IMR-90 (cell line): Measurements from ENCODE around the gene BRDT.

CAGE:
- cytosol, long polyA plus RNA: no peak
- long polyA plus RNA: no peak
- nucleus, long polyA plus RNA: no peak
These were observed 91.0 kb downstream of the CDC7 start for GRCh38 chr1:91591715-91591944.

DNA sequence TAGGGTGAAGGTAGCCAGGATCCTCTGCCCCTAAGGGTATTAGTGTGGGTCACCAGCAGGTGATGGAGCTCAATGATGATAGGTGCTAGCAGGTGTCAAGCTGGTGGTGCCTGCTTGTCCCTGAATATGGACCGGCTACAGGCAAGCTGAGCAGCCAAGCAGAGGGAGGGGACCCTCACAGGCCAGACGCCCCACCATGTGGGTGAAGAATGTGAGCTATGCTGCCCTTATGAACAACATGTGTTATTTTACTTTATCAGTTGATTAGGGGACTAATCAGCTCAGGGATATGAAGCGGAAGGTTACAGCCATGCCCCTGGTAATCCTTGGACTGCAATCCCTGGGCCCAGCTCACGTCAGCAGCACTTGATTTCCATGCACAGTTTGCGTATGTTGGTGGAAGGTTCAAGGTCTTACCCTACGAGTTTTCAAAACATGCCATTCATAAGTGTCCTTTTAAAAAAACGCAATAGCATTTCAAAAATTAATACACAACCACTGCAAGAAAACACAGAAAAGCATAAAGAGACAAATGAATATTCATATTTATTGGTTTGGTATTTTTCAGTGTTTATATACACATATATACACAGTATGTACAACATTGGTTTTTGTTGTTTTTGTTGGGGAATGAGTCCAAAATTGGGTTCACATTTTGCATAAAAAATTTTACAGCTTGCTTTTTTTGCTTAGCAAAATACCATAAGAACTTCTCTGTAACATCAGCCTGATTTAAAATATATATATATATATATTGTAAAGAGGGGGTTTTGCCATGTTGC is 106.1 kb downstream of the CDC7 start:
- RRBS: no CpG with 5 or more reads among the region's 7 CpGs
CAGE:
- cytosol, long polyA plus RNA: no peak
- long polyA plus RNA: no peak
- nucleus, long polyA plus RNA: no peak

GRCh38 chr1:91759178-91759825 is 126.6 kb downstream of the TGFBR3 start:
- RRBS: no CpG with 5 or more reads among the region's 3 CpGs
CAGE:
- cytosol, long polyA plus RNA: no peak
- long polyA plus RNA: no peak
- nucleus, long polyA plus RNA: no peak

GRCh38 chr1:91792039-91792443 is 93.9 kb downstream of the TGFBR3 start:
- RRBS: no CpG with 5 or more reads among the region's 3 CpGs
CAGE:
- cytosol, long polyA plus RNA: no peak
- long polyA plus RNA: no peak
- nucleus, long polyA plus RNA: no peak

DNA sequence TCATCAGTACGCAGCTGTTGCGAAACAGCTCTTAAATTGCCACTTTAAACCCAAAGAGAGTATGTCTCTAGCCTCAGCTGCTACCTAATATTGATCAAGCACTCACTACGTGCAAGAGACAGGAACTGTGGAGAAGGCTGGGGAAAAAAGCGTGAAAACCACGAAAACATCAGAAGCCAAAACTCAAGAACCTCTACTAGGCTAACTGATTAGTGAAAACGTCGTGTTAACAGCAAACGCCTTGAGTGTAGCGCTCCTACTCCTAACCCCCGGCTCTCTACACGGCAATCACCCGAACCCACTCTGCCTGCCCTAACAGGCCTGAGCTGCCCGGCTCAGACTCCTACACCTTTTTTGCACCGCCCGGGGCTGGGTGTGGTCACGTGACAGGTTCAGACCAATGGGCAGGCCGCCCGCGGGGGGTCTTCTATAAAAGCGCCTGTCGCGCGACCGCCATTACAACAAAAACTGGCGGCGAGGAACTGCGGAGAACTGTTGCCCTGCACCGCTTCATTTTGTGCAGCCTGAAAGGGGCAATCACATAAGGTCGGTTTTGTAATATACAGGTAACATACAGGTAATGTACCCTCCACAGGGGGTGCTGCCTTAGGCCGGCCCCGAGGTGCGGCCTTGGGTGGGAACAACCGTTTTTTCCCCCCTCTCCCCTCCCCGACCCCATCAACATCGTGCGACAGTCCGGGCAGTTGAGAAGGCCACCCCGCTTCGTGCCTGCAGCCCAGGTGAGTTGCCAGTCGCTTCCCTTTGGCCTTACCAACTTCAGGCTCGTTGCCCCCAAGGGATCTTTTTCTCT is at the start of gene BRDT:
Gene BRDT (plus strand): TSS at position 459 of the 811 bp plus-strand sequence.
- RRBS: 64% methylated on average over 12 of the region's 41 CpGs
CAGE:
- cytosol, long polyA plus RNA: no peak
- long polyA plus RNA: no peak
- nucleus, long polyA plus RNA: no peak

DNA sequence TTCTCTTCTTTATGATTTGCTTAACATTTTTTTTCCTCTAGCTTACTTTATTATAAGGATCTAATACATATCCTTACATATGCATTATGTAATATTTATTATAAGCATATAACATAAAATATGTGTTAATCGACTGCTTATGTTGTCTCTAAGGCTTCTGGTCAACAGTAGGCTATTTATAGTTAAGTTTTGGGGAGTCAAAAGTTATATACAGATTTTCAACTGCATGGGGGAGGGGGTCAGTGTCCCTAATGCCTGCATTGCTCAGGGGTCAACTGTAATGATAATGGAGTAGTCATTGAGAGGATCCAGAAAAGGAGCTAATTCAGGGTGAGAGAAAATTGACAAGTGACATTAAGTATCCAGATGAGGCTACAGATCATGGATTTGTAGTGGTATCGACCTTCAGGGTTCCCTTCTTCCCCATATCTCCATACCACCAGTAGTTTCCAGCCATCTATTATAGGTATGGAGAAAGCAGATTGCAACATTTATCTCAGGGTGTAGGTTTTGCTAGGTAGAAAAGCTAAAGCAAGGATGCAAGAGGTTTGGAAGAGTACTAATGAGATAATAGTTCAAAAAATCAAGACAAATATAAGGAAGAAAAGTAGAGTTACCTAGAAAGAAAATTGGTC is 65.0 kb downstream of the RPAP2 start:
- RRBS: no CpG with 5 or more reads among the region's 2 CpGs
CAGE:
- cytosol, long polyA plus RNA: no peak
- long polyA plus RNA: no peak
- nucleus, long polyA plus RNA: no peak

DNA sequence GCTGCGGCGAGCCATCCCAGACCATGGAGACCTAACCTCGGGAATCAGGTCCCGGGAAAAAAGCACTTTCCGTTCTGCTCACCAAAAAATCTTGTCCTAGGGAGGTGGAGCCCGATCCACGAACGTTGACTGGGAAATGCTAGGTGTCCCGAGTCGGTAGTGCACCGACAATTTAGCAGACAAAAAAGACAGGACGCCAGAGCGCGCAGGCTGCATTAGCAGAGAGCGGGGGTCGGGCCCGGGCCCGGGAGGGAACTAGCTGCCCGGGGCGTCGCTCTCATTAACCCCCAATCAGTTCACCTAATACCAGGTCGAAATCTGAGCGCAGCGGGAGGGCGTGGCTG is 2.4 kb downstream of the GFI1 start:
- RRBS: 3% methylated on average over 8 of the region's 25 CpGs
CAGE:
- cytosol, long polyA plus RNA: no peak
- long polyA plus RNA: no peak
- nucleus, long polyA plus RNA: no peak

DNA sequence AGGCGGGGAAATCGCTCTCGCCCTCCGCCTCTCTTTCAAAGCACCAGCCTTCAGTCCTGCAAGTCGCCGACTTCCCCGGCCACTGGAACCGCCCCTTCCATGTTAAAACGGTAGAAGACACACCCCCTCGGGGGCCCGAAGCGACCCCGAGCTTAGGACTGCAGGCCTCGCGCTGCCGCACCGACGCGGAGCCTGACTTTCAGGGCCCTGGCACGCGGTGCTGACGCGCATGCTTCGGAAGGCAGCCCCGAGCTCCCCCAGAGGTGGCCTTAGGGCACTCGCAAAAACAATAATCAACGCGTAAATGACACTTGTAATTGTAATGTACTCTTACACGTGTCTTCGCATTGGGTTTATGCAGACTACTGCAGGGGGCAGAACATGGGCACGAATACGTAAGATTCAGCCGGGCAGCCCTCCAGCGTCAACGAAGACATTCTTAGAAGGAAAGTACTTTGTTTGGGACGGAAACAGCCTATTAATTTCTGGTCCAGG is 378 bp upstream of the EVI5 start:
- RRBS: no CpG with 5 or more reads among the region's 36 CpGs
CAGE:
- cytosol, long polyA plus RNA: no peak
- long polyA plus RNA: no peak
- nucleus, long polyA plus RNA: no peak

DNA sequence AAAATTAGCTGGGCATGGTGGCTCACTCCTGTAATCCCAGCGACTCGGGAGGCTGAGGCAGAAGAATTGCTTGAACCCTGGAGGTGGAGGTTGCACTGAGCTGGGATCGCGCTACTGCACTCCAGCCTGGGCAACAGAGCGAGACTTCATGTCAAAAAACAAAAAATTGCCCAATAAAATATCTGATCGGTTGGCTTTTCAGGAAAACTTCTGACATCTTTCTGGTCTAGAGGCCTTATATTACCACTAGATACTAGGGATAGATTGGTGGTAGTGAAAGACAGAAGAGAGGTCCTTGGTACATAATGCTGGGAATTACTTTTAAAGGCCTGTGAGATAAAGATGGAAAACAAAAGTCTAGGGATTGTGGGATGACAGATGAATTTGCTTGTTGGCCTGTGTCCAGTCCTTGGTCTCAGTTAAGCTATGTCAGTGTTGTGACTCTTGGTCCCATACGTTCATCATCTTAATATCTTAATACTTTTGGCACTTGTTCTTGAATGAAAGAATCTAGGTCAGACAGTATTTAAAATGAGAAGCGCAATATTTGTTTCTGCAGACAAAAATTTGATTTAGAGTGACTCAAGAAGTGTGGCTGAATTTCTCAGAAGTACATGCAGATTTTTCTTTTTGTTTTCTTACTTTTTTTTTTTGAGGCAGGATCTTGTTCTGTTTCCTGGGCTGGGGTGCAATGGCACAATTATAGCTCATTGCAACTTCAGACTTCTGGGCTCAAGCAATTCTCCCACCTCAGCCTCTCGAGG is 7.5 kb downstream of the RPL5 start:
- RRBS: no CpG with 5 or more reads among the region's 9 CpGs
CAGE:
- cytosol, long polyA plus RNA: no peak
- long polyA plus RNA: no peak
- nucleus, long polyA plus RNA: no peak

- RRBS: no CpG with 5 or more reads among the region's 6 CpGs
CAGE:
- cytosol, long polyA plus RNA: no peak
- long polyA plus RNA: no peak
- nucleus, long polyA plus RNA: no peak
These were observed 67.7 kb upstream of the DR1 start for GRCh38 chr1:93278018-93278297.

- RRBS: no CpG with 5 or more reads among the region's 17 CpGs
CAGE:
- cytosol, long polyA plus RNA: no peak
- long polyA plus RNA: no peak
- nucleus, long polyA plus RNA: no peak
These were observed 21.2 kb downstream of the DR1 start for GRCh38 chr1:93366720-93367594.

DNA sequence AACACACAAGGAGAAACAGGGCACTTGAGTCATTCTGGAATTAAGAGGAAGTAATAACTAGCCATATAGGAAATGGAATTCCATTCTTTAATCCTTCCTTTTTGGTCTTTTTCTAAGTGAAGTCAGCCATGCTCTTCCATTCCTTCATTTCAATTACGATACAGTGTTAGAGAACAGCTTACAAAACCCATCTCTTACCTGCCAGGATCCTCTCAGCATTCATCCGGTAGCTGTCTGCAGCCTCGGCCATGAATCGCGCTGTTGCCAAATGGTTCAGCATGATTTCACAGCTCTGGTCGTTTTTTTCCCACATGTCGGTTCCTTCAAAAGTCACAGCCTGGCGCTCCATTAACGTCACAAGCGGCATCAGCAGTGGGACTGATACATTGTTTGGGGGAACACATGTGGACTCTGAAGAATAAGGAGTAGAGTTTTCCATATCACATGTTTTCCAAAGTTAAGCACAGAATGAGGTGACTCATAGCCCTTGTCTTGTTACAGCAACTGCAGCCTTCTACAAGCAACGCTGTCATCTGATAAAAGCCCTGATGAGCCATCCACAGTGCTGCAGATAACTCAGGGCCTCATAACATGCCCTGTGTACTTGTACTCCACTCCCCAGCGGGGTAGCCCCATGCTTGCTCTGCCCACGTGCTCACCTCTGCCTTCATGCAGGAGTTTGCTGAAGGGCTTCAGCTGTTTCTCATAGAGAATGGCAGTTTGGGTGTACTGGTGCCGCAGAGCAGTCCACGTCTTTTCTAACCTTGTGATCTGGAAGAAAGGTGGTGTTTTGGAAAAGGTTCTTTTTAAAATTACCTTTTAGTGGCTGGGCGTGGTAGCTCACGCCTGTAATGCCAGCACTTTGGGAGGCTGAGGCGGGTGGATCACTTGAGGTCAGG is 114.3 kb downstream of the BCAR3 start:
- RRBS: no CpG with 5 or more reads among the region's 18 CpGs
CAGE:
- cytosol, long polyA plus RNA: no peak
- long polyA plus RNA: no peak
- nucleus, long polyA plus RNA: no peak

DNA sequence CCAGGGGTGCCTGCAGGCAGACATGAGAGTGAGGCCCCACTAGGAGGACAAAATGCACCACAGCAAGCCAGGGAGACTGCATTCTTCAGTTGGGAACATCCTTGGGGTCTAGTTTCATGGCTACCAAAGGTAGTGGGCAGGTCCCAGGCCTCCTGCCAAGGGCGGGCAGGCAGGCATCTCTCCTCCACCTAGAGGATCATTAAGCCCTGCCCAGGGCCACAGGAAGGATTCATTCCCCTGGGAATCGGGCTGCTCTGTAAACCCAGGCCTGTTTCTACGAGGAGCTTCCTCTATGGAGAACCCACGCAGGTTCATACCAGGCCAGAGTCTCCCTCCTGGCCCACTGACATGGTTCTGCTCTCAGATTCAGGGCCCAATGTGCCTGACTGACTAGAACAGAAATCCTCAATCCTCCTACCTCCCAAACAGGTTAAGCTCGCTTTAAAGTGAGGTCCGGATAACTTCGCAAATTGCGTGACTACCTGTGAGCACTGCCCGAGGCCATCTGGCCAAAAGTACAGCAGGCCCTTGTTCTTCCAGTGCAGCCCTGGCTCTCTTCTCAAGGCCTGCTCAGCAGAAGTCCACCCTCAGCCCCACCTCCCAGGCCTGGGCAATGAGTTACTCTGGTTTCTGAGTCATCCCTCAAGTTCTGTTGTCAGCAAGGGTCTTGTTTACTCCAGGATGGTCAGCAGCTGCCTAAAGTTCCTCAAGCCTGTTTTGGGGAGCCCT is 102.0 kb downstream of the BCAR3 start:
- RRBS: no CpG with 5 or more reads among the region's 9 CpGs
CAGE:
- cytosol, long polyA plus RNA: no peak
- long polyA plus RNA: no peak
- nucleus, long polyA plus RNA: no peak

- RRBS: no CpG with 5 or more reads among the region's 5 CpGs
CAGE:
- cytosol, long polyA plus RNA: no peak
- long polyA plus RNA: no peak
- nucleus, long polyA plus RNA: no peak
These were observed 1.3 kb downstream of the BCAR3 start for GRCh38 chr1:93680398-93680619.

DNA sequence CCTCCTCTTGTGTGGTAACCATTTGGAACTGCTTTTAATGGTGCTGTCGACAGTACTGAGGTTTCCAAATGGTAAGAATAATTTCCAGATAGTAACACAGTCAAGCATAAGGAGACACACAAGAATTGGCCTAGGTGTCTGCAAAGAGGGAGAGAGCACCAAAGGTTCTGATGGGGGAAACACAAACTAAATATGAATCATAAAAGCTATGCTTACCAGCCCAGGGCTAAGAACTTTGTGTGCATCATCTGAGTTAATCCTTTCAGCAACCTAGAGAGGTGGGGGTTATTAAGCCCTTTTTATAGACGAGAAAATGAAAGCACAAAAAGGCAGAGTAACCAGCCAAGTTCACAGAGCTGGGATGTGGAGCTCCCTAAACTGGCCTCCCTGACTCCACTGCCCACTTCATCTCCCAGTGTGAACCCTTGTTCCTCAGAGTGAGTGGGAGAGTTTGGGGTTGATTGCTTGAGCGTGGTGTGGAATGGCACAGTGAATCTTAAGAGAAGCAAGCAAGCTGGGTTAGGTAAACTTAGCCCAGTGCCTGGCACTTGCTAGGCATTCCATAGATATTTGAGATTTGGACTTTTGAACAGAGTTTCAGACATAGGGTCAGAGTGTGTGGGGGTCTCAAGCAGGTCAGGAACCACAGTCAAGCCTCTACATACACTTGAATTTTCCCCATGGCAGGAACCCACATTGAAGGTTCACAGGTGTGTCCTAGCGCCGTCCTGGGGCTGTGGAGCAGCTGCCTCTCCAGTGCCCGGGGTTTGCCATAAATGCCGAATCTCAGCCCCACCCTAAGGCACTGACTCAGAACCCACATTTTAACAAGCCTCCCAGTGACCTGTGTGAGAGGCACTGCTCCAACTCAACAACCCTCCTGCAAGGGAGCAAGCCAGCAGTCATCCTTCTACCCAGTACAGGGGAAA is 10.9 kb upstream of the BCAR3 start:
- RRBS: no CpG with 5 or more reads among the region's 7 CpGs
CAGE:
- cytosol, long polyA plus RNA: no peak
- long polyA plus RNA: no peak
- nucleus, long polyA plus RNA: no peak

DNA sequence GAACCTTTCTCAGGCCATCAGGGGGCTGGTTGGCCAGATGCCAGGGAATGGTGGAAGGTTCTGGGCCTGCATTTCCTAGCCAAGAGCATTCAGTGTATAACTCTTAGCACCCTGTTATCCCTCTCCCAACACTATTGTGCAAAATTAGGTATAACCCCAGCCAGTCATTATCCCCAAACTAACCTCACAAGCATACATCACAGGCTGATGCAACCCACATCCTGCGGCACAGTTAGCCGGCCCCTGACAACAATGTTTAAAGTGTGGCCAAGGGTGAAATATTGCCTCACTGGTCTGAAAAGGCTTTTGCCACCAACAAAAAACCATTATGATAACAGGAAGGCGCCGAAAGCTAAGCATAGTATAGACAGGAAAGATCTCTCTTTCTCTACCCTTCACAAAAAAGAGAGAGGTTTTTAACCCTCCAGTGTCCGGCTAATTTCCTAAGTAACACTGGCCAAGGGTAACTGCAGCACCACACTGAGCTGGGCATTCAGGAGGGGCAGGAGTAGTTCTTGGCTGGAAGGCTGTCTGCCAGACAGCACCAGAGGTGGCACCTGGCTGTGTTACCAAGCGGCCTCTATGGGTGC is 77.4 kb upstream of the BCAR3 start:
- RRBS: no CpG with 5 or more reads among the region's 6 CpGs
CAGE:
- cytosol, long polyA plus RNA: no peak
- long polyA plus RNA: no peak
- nucleus, long polyA plus RNA: no peak

DNA sequence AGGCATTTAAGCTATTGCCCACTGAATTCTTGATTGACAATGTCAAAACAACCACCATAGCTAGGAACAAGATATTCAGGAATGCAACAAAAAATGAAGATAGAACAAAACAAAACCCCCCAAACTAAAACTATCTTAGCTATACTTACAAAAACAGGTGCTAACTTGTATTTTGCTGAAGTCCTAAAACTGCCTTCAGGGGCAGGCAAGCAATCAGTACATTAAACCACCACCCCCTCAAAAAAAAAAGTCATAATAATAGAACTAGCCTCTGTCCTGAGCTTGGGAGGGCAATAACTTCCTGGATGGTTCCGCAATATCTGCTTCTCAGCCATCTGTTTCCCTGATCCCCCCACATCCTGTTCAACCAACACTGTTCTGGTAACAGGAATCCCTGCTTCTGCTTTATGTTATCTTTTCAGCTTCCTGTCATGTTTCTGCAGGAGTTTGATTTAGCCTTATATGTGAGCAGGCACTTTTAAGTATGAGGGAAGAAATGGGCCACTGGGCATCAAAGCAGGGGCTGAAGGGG is 62.2 kb downstream of the DNTTIP2 start:
- RRBS: no CpG with 5 or more reads among the region's 1 CpG
CAGE:
- cytosol, long polyA plus RNA: no peak
- long polyA plus RNA: no peak
- nucleus, long polyA plus RNA: no peak

GRCh38 chr1:94095000-94095825 is 25.7 kb downstream of the ABCA4 start:
- RRBS: no CpG with 5 or more reads among the region's 25 CpGs
CAGE:
- cytosol, long polyA plus RNA: no peak
- long polyA plus RNA: no peak
- nucleus, long polyA plus RNA: no peak

GRCh38 chr1:94103817-94104016 is 17.2 kb downstream of the ABCA4 start:
- RRBS: no CpG with 5 or more reads among the region's 2 CpGs
CAGE:
- cytosol, long polyA plus RNA: no peak
- long polyA plus RNA: no peak
- nucleus, long polyA plus RNA: no peak

- RRBS: no CpG with 5 or more reads among the region's 7 CpGs
CAGE:
- cytosol, long polyA plus RNA: no peak
- long polyA plus RNA: no peak
- nucleus, long polyA plus RNA: no peak
These were observed 56.8 kb upstream of the ABCA4 start for GRCh38 chr1:94177435-94178434.